Trachea (tissue), 1 donor: Measurements from ENCODE around the gene KLC1.

- PRO-cap = no peak
These were observed 38.6 kb downstream of the CKB start for GRCh38 chr14:103483904-103484494.

- PRO-cap = no peak
These were observed 3.5 kb downstream of the CKB start for GRCh38 chr14:103519092-103519604.

GRCh38 chr14:103550421-103551296, 11.8 kb downstream of the BAG5 start:
- PRO-cap = unidirectional peak, minus-strand start at chr14:103550821

GRCh38 chr14:103556345-103556670, 6.1 kb downstream of the BAG5 start:
- PRO-cap = no peak

- PRO-cap = no peak
These were observed 4.2 kb downstream of the BAG5 start for GRCh38 chr14:103558132-103558802.

DNA sequence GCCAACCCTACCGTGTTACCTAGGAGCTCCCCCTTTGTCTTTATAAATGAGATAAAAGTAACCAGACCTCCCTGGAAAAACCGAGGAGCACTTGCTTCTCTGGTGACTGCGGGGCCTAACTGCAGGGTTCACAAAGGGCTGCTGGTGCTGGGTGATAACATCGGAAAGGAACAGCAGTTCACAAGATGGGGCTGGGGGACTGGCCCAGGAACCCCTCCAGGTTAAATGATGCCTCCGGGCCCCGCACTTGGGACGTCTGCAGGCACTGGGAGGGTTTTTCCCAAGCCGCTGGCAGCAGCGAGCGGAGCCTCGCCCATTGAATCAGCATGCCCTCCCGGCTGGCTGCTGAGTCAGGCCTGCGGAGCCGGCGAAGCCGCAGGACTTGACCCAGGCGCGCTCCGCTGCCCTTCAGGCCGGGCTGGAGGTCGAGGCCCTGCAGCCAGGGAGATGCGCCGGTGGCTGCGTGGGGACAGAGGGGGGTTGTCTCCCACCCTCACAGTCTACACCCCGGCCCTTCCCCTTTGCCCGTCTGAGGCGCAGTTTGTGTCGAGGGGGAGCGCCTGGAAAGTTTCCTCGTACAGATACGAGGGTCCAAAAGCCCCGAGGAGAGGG, 925 bp upstream of the KLC1 start:
- PRO-cap = bidirectional peak, plus-strand start at position 353 of the sequence, minus-strand start at position 258 of the sequence

DNA sequence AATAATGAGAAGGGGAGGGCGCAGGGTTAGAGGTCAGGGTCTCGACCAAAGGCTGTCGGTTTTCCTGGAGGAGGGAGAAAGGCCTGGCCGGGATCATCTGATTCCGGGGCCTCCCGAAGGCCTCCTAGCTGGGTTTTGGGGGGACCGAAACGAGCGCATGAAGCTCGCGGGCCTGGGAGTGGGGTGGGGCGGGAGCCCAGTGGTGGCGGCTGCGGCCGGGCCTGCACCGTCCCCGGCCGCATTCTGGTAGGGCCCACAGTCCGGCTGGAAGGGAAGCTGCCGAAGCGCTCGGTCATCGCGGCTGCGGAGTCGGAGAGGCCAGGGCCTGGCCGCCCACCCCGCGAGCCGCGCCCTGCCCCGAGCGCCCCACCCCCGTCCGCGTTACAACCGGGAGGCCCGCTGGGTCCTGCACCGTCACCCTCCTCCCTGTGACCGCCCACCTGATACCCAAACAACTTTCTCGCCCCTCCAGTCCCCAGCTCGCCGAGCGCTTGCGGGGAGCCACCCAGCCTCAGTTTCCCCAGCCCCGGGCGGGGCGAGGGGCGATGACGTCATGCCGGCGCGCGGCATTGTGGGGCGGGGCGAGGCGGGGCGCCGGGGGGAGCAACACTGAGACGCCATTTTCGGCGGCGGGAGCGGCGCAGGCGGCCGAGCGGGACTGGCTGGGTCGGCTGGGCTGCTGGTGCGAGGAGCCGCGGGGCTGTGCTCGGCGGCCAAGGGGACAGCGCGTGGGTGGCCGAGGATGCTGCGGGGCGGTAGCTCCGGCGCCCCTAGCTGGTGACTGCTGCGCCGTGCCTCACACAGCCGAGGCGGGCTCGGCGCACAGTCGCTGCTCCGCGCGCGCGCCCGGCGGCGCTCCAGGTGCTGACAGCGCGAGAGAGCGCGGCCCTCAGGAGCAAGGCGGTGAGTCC, at the start of gene KLC1:
Gene KLC1, plus strand, starts transcription at position 620 of the 911 bp plus-strand sequence.
- PRO-cap = bidirectional peak, plus-strand start at position 620 of the sequence, minus-strand start at position 544 of the sequence

DNA sequence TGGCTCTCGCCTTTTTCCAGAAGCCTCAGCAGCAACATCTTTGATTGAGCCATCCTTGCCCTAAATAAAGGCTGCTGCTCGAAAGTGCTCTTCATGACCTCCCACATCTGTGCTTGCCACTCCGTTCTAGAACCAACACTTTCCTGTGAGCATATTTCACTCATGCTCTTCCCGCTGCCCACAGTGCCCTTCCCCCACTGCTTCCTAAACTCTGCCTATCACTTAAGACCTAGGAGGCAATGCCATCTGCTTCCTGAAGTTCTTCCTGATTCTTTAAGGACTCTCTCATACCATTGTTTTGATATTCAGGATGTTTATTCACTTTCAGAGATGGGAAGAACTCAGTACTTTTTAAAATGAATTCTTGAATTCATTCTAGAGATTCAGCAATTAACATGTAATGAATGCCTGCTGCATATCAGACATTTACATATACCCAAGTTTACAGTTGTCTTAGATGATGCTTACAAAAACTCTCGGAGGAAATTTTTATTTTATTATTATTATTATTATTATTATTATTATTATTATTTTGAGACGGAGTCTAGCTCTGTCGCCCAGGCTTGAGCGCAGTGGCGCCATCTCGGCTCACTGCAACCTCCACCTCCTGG, 50.0 kb downstream of the ZFYVE21 start:
- PRO-cap = no peak

DNA sequence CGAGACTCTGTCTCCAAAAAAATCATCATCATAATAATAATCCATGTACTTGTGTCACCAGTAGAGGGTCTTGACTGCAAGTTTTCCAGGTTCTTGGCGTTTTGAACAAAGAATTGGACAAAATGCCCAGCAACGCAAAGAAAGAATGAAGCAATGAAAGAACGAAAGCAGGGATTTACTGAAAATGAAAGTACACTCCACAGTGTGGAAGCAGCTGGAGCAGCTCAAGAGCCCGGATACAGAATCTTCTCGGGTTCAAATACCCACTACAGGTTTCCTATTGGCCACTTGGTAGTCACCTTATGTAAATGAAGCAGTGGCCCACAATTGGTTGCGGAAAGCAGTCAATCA, 14.9 kb upstream of the PPP1R13B start:
- PRO-cap = no peak

DNA sequence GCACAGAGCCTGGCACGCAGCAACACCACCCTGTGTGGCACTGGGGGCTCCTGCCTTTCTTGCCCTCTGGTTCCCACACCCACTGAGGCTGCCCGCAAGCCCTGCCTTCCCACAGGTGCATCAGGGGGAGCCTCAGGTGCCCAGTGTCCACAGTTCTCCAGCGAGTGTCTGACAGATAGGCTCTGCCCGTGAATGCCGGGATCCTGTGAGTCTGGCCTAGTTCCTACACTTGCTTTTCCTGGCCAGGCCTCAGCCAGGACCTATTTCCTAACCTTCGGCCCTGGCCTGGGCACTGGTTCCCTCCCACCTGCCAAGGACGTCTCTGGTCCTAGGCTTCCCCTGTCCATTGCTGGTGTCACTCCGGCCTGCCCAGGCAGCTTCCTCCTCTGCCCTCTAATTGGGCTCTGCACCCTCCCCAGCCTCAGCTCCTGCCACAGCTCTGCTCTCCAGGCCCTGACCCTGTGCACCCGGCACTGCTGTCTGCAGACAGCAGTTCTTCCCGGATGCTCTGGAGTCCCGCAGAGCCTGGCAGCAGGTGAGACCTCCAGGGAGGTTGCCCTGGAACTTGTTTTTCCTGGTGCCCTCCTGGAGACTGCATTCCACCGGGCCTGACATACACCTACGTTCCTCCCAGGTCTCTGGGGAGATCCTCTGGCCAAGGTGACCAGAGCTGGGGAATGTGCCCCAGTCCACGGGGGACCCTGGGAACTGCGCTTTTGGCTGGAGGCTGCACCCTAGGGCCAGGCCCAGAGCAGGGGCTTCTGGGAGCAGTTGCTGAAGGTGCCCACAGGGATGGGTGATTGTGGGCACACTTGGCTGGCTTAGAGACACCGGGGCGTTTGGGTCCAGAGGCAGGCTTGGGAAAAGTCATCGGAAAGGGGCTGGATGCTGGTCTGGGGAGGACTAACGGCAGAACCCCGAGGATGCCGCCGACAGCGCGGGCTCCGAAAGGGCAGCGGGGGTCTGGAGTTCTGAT, 29.9 kb downstream of the ATP5MJ start:
- PRO-cap = no peak

- PRO-cap = no peak
These were observed 7.6 kb upstream of the ASPG start for GRCh38 chr14:104077761-104078370.

DNA sequence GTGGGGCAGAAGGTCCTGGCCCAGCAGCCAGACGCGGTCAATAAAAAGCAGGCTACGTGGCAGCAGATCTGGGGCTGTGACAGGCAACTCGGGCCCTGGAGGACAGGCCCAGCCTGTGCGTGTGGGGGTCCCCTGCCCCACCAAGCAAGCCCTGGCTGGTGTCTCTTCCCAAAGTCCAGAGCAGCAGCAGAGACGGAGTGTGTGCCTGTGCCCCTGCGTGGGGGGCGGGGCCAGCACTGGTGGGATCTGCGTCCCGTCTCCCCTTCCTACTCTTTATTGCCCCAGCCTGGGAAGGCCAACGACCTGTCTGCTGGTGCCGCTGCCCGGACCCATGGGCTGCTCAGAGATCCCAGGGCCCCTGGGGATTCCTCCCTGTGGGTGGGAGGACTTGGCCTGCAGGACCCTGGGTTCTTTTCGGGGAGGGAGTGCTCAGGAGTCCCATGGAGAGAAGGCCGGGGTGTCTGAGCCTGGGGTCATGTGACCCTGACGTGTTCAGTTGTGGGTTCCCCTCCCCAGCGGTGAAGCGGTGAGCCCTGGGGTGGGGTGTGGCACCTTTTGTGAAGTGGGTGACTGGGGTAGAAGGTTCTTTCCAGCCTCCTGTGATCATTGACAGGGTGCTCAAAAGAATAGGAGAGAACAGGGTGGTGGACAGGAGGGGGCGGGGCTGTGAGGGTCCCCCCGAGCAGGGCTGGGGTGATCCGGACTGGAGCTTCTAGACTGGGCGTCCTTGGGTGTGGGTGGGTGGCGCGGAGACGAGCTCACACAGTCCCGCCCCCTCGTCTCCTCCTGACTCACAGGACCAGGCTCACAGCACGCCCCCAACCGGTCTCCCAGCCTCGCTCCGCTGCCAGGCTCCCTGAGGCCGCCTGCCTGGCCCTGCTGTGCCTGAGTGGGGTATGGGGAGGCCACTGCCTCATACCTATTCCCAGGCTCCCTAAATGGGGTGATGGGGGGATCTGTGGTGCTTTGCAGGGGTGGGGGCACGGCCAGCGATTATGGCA, 22.4 kb downstream of the ASPG start:
- PRO-cap = no peak

DNA sequence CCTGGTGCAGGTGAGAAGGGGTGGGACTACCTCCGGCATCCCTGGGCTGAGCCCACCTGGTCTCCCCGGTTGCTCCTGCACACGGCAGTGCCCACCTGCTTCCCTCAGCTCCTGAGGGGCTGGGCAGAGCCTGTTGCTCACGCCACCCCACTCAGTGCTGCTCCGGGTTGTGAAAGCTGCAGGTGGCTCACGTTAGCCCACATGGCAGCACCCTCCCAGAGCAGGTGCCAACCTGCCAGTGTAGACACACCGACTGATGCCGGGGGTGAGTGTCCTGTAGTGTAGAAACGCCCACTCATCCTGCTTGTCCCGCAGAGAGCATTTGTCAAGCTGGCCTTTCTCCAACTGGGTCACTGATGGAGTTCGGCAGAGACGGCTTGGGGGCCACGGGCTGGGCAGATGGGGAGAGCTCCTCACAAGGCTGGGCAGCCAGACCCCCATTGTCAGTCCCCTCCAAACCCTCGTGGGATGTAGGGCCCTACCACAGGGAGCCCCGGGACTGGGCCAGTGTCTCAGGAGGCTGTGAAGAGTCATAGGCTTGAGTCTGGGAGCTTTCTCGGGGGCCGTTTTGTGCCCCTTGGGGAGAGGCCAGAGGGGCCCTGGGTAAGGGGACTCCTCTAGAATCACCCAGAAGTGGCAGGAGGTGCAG, 24.3 kb upstream of the KIF26A start:
- PRO-cap = no peak

DNA sequence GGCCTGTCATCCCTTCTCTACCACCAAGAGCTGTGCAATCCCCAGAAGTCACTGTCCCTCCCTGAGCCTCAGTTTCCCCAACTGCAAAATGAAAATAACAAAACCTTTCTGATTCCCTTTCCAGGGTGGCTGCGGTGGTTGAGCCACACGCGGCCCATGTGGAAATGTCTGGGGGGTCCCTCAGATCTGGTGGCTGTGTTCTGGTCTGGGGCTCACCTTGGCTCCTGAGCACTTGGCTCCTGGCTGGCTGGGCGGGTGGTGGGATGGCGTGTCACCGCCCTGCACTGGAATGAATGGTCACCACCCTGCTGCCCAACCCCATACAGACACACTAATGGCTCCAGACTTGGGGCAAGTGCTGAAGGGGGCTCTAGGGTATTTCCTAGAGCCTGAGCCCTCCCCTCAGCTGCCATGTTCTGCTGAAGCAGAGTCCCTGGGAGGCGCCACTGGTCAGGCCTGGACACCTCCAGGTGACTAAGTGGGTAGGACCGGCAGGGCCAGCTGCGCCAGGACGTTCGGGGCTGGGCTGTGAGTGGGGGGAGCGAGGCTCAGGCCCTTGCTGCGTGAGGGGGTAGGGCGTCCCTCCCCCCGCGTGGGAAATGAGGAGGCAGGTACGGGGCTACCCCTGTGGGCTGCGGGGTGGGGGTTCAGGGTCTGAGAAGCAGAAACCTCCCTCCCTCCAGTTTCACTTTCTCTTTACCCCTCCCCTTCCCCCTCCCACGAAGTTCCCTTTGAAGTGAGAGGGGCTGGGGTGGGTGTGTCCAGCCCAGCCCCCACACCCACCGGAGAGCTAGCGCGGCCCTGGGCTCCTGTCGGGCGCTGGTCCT, 22.3 kb upstream of the KIF26A start:
- PRO-cap = no peak

DNA sequence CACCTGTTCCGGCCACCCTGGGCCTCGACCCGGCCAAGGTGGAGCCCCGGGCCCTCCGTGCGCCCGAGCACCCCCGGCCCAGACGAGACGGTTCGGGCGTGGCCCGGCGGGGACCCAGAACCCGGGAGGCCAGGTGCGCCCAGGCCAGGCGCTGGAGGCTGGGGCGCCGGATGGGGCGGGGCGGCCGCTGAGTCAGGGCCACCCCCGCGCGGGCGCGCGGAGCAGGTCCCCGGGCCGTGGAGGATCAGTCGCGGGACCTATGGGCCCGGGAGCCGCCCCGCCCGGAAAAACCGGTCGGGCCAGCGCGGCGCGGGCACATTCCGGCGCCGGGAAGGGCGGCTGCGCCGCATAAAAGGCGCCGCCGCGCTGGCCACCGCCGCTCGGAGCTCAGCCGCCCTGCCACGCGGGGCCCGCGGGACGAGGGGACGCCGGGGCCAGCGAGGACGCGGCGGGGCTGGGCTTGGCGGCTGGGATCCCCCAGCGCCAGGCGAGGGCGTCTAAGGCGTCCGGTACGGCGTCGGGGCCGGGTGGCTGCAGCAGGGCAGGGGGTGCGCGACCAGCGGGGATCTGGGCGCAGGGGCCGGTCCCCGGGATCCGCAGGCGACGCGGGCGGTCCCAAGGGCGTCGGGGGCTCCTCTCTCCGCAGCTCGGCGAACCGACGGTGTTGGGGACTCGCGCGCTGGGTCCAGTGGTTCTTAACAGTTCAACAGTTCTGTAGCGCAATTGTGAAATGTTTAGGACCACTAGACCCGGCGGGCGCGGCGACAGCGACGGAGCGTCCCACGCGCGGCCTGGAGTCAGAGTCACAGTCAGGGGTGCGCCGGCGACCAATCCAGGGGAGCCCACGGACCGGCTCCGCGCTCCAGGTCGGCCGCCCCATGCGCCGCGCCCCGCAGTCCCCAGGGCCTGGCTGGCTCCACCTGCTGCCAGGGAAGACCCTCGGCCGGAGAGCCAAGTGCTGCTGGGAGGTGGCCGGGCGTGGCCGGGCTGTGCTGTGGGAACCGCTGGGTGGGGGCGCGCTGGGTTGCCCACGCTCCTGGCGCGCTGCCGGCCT, 21.3 kb upstream of the KIF26A start:
- PRO-cap = no peak

DNA sequence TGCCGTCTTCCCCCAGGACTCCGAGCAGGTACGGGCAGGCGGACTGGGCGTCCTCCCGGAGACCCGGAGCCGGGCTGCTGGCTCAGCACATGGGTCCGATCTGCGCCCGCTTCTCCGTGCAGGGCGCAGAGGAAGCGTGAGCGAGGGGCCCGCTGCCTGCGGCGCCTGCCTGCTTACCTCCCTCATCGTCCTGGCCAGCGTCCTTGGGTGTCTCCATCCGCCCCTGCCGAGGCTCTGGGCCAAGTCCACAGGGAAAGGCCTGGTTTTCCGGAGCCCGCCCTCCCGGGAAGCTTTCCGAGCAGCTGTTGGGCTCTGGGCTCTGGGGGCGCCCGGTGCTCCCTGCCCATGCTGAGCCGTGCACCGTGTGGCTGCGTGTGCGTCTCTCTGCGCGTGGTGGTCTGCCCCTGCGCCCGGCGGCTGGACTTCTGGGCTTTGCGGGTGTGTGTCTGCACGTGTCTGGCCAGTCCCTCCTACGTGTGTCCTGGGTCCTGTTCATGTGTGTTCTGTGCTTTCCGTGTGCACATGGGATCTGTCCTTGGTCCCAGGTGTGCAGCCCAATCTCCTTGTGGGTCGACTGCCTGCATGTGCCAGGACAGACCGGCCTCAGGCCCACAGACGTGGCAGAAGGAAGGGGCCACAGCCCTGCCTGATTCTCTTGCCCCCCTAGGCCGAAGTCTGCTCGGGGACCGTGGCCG, 33.7 kb downstream of the KIF26A start:
- PRO-cap = no peak

DNA sequence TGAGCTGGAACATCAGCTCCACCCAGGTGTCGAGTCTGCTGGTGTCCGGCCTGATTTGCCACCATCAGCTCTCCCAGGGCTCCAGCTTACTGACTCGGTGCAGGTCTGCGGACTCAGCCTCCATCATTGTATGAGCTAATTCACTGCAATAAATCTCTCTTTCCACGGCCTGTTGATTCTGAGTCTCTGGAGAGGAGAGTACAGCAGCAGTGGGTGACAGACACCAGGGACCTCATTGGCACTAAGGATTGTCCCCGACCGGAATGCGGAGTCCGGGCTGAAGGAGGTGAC, 156.3 kb downstream of the KIF26A start:
- PRO-cap = no peak

DNA sequence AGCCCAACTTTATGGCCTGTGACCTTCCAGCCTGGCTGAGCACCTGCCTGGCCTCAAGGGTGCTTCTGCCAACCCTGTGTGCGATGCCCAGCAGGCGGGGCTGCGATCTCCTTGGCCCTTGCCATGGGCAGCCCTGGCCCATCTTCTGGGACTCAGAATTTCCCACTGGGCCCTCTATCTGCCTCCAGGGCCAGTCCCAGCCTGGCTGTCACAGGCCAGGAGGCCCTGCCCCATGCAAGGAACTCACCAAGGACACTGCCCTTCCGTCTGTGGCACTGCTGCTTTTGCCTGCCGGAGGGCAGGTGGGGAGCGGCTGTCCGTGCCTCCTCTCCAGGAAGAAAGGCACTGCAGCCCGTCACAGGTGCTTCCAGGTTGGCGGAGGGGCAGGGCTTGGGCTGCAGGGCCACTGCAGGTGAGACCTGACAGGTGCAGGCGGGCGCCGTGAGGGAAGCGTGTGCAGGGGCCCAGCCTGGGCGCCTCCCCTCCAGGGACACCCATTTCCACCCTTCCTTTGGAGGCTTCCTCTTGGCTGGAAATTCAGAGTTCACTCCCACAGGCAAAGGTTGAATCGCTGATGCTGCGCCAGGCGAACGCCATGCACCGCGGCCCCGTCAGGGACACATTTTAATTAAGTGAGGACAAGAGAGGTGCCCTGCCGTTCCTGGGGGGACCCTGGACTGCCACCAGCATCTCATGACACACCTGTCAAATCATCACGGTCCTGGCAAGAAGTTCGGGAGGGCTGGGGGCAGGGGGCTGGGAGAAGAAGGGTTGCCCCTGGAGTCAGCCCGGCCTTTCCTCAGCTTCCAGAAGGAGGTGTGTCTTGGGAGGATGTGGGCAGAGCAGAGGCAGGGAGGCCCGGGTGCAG, 178.0 kb downstream of the KIF26A start:
- PRO-cap = no peak

GRCh38 chr14:104437172-104437828, 142.3 kb upstream of the C14orf180 start:
- PRO-cap = no peak

GRCh38 chr14:104563933-104564325, 15.6 kb upstream of the C14orf180 start:
- PRO-cap = no peak